NCI-H460 (cell line): ENCODE measurements around a stretch of chr7.

DNA sequence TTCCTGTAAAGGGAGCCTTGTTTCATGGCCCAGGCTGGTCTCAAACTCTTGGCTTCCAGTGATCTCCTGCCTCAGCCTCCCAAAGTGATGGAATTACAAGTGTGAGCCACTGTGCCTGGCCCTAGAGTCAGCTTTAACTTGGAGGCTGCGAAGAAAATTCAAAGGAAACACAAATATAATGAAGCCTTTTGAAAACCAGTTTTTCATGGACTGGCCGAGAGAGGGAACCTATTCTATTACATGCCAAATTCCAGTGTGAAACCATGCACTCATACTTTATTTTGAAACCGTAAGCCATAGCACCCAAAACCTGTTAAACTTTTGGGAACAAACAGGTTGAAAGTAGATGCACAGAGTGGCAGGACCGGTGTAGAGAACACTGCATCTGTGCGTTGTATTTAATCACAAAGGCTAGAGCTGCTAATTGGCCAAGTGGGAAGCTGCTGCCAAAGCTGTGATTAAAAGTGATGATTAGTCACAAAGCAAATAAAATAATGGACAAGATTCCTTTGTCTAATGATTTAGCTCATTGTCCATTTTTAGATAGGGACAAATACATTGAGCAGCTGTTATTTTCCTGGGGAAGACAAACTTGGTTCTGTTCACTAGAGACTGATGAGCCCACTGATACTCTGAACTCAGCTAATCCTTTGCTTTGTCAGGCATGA, 19.5 kb downstream of the UBE3C start:
RAMPAGE:
- cytosol, long total RNA = no peak
- long total RNA = no peak
- nucleus, long total RNA = no peak

DNA sequence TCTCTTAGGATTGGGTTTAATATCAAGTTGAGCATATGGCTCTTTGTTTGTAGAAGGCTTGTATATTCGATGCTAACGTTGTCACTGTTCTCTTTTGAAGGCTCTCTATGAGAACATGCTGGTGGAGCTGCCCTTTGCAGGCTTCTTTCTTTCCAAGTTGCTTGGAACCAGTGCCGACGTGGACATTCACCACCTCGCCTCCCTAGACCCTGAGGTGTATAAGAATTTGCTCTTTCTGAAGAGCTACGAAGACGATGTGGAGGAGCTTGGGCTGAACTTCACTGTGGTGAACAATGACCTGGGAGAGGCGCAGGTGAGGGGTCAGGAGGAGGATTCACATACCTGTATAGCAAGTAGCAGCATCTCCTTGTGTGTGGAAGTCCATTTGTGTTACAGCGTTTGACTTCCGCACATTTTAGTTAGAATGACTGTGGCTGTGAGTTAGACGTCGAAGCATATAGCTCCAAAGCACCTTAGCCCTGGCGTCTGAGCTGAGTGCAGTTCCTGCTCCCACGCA, 88.5 kb upstream of the DNAJB6 start:
RAMPAGE:
- cytosol, long total RNA = no peak
- long total RNA = no peak
- nucleus, long total RNA = no peak

DNA sequence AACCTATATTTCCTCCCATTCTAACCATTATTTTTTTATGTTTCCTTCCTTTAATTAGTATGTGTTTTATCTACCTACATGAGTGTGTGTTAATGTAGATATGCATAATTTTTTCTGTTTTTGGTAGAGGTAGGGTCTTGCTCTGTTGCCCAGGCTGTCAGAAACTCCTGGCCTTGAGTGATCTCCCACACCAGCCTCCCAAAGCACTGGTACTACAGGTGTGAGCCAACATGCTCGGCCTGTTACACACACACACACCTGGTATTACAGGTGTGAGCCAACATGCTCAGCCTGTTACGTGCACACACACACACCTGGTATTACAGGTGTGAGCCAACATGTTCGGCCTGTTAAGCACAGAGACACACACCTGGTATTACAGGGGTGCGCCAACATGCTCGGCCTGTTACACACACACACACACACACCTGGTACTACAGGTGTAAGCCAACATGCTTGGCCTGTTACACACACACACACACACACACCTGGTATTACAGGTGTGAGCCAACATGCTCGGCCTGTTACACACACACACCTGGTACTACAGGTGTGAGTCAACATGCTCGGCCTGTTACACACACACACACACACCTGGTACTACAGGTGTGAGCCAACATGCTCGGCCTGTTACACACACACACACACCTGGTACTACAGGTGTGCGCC, 72.8 kb upstream of the DNAJB6 start:
RAMPAGE:
- cytosol, long total RNA = no peak
- long total RNA = no peak
- nucleus, long total RNA = no peak

RAMPAGE:
- cytosol, long total RNA = no peak
- long total RNA = no peak
- nucleus, long total RNA = no peak
Observed at GRCh38 chr7:157337816-157338510, 1.2 kb downstream of the DNAJB6 start.

RAMPAGE:
- cytosol, long total RNA = no peak
- long total RNA = no peak
- nucleus, long total RNA = no peak
Observed at GRCh38 chr7:157339855-157340646, 3.2 kb downstream of the DNAJB6 start.

DNA sequence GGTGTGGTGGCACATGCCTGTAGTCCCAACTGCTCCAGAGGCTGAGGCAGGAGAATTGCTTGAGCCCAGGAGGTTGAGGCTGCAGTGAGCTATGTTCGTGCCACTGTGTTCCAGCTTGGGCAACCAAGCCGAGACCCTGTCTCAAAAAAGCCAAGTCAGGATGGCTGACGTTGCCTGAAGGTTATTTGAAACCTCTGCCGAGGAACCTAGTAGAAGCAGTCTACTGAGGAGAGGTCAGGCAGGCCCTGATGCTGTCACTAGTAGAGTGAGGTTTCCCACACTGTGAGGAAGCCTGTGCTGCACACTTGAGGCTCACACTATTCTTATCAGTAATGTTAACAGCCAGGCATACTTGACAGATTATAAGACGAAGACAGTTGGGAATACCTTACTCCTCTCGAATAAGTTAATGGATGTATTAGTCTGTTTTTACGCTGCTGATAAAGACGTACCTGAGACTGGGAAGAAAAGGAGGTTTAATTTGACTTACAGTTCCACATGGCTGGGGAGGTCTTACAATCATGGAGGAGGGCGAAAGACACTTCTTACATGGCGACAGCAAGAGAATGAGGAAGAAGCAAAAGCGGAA, 23.0 kb downstream of the DNAJB6 start:
RAMPAGE:
- cytosol, long total RNA = no peak
- long total RNA = no peak
- nucleus, long total RNA = no peak

DNA sequence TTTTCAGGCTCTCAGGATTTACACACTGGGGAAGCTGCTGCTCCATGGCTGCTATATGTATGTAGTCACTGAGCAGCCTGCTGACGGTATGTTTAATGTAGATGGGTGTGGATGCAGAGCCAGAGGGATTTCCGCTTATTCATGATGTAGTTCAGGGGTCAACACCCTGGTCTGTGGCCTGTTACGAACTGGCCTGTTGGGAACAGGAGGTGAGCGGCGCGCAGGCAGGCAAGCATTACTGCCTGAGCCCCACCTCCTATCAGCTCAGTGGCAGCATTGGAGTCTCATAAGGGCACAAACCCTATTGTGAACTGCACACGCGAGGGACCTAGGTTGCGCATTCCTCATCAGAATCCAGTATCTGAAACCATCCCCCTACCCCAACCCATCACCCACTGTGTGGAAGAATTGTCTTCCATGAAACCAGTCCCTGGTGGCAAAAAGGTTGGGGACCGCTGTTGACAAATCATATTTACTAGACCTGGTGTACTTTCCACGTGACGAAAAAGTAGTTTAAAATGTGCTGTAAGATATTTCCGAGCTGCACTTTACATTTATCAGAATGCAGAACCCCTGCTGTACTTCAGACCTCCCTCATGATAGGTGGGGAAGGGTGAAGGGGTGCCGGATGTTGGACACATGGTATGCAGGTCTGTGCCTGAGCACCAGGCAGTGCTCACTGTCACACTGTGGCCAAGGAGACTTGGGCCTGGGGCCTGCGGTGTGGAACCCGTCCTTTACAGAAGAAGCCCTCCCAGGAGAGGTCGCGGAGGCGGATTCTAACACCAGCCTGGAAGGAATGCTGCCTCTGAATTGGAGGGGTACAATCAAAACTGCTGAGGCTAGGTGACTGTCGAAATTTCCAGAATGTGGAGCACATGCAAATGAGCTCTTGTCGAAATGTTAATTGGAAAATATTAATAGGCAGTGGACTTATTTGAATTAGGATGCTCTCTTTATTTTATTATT, 34.3 kb downstream of the DNAJB6 start:
RAMPAGE:
- cytosol, long total RNA = no peak
- long total RNA = no peak
- nucleus, long total RNA = no peak

RAMPAGE:
- cytosol, long total RNA = no peak
- long total RNA = no peak
- nucleus, long total RNA = no peak
Observed at GRCh38 chr7:157384119-157384677, 47.4 kb downstream of the DNAJB6 start.

DNA sequence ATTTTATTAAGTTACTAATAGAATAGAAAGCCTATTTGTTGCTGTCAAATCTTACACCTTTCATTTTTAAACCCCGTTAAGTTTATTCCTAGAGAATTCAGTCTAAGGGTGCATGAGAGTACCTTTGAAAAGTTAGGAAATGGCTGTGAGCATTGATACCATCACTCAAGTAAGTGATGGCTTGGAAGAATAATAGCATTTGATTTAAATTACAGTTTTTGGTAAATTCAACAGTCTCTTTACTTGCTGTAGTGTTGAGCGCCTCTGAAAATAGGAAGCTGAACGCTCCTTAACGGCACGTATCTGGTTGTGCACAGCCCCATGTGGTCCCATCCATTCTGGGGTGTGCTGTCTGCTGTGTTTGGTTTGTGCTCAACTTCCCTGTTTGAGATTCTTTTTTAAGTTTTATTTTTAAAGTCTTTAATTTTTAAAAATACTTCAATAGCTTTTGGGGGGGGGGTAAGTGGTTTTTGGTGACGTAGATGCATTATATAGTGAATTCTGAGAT, 51.4 kb downstream of the DNAJB6 start:
RAMPAGE:
- cytosol, long total RNA = no peak
- long total RNA = no peak
- nucleus, long total RNA = no peak

RAMPAGE:
- cytosol, long total RNA = no peak
- long total RNA = no peak
- nucleus, long total RNA = no peak
Observed at GRCh38 chr7:157690480-157691449, 354.0 kb downstream of the DNAJB6 start.

GRCh38 chr7:157839266-157840646, 503.0 kb downstream of the DNAJB6 start:
RAMPAGE:
- cytosol, long total RNA = no peak
- long total RNA = no peak
- nucleus, long total RNA = no peak

DNA sequence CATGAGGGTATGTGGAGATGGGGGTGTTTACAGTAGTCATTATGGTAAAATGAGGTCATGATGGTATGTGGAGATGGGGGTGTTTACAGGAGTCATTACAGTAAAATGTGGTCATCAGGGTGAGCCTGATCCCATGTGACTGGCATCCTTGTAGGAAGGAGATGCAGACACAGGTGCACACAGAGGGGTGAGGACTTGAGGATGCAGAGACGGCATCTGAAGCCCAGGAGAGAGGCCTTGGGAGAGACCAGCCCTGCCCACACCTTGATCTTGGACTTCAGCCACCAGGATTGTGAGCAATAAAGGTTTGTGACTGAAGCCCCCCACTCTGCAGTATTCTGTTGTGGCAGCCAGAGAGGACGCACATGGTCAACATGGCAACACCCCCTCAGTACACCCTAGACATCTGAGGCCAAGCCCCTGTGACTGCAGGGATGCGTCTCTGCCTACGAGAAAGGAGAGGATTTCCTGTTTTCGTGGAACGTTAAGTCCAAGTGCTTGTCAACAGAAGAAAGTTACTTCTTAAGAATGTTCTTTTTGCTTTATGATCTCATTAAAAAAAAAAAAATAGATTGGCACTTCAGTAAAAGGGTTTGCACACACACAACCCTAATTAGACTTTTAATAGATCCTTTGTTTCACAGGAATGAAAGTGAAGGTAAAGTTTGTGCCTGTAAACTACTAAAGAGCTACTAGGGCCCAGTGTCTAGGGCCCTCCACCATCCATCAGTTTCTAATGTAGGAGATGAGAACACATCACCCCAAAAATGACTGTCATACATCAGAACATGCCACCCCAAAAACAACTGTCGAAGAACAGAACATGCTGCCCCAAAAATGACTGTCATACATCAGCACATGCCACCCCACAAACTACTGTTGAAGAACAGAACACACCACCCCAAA, 544.6 kb downstream of the DNAJB6 start:
RAMPAGE:
- cytosol, long total RNA = no peak
- long total RNA = no peak
- nucleus, long total RNA = no peak

DNA sequence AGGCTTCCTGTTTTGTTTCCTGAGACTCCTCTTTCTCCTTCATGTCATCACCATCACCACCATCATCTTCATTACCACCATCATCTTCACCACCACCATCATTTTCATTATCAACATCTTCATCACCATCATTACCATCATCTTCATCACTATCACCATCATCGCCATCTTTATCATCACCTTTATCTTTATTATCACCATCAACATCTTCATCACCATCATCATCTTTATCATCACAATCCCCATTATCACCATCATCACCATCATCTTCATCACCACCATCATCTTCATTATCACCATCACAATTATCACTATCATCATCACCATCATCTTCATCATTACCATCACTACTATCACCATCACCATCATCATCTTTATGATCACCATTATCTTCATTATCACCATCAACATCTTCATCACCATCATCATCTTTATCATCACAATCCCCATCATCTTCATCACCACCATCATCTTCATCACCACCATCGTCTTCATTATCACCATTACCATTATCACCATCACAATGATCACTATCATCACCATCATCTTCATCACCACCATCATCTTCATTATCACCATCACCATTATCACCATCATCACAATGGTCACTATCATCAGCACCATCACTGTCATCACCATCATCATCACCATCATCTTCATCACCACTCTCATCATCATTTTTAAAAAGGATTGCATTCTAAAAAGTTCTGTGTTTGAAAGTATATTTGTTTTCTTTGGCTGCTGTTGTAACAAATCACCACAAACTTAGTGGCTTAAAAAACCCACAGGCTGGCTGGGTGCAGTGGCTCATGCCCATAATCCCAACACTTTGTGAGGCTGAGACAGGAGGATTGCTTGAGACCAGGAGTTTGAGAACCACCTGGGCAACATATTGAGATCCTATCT, 621.1 kb downstream of the PTPRN2 start:
RAMPAGE:
- cytosol, long total RNA = no peak
- long total RNA = no peak
- nucleus, long total RNA = no peak

DNA sequence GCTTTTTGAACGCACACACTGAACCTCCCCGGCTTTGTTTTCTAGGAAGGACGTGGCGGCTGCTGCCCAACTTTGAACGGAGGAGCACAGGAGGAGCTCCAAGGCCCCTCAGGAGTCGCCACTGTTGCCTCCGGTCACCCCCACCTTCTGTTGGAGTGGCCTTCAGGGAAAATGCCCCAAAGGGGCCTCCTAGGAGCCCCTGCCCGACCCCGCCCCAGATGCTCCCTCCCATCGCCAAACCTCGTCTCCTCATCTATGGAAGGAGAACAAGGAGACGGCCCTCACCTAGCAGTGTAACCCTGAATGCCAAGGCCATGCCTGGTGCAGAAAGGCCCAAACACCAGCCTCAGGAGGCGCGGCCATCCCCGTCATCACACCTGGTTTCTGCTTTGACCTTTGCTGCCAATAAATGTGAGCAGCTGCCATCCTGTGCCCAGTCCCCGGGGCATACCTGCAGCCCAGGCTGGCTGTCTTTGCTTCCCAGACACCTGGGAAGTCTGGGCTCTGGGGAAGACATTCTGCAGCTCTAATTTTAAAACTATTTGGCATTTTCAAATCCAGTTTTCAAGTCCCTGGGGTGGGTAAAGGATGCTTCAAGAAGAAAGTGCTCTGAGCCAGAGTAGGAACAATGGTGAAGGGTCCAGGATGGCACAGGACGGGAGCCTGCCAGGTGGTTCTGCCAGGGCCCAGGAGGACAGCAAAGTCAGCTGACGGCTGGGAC, 318.5 kb downstream of the PTPRN2 start:
RAMPAGE:
- cytosol, long total RNA = no peak
- long total RNA = no peak
- nucleus, long total RNA = no peak

DNA sequence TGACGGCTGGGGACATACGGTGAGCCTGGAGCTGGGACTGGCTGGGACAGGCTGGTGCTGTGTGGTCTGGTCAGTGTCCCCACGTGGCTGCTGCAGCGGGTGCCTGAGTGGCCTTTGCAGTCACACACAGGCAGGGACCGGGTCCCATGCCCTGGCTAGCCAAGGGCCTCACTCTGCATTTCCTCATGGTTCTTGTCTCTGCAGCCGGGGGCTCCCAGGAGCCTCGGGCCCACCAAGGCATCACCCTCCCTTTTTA, 47.7 kb downstream of the PTPRN2 start:
RAMPAGE:
- cytosol, long total RNA = no peak
- long total RNA = no peak
- nucleus, long total RNA = no peak

GRCh38 chr7:158586558-158587001, 1.0 kb downstream of the PTPRN2 start:
RAMPAGE:
- cytosol, long total RNA = no peak
- long total RNA = no peak
- nucleus, long total RNA = no peak

DNA sequence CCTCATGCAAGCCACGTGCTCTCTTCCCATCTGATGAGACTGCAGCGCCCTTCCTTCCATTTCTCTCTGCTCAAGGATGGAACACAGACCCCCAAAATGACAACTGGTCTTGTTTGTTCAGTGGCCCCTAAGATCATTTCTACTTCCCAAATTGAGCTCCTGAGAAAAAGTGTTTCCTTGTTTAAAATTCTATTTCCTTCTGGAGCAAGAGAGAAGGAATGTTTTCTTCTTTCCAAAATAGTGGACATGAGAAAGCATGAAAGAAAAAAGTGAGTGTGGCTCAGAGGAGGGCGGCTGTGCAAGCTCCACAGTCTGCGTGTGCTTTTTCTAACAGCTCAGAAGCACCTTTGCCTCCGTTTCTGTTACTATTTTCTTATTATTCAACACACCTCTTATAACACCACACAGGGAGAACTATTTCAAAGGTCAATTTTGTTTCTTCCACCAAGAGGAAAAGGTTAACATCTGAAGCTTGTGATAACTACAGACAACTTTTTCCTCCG, 35.9 kb upstream of the NCAPG2 start:
RAMPAGE:
- cytosol, long total RNA = no peak
- long total RNA = no peak
- nucleus, long total RNA = no peak

RAMPAGE:
- cytosol, long total RNA = no peak
- long total RNA = no peak
- nucleus, long total RNA = no peak
Observed at GRCh38 chr7:158782746-158783468, 46.4 kb downstream of the ESYT2 start.

GRCh38 chr7:158815120-158816051, 13.9 kb downstream of the ESYT2 start:
RAMPAGE:
- cytosol, long total RNA = no peak
- long total RNA = no peak
- nucleus, long total RNA = no peak

DNA sequence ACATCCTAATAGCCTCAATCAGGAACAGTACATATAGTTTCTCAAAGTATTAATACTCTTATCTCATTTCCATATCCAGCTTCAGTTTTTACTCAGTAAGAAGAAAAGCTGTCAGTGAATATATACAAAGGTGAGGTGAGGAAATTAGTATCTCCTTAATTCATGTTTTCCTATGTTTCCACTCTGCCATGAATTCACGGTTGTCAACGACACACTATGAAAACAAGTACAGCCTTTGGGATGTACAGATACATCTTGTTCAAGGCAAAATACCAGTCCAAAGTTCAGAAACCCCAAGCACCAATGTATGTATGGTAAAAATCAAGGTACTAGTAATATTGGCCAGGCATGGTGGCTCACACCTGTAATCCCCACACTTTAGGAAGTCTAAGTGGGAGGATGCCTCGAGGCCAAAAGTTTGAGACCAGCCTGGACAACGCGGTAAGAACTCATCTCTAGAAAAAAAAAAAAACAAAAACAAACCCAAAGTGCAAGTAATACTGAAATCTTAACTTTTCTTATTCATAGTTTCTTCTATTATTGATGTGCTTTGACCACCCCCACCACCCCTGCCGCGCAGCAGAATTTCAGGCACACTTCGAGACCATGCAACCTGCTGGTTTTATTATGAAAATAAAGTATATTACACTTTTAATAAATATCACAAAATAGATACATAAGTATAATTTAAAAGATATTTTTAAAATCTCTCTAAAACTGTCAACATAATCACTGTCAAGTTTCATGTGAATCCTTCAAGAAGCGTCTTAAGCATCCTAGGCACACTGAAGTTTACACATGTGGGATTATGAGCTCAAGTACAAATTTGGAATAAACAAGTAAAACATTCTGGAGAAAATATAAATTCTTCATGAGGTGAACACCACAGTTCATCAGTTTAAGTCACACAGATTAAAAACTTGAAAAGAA, 3.5 kb downstream of the ESYT2 start:
RAMPAGE:
- cytosol, long total RNA = no peak
- long total RNA = no peak
- nucleus, long total RNA = no peak